ENCODE results near the gene OR3A1.

- PRO-cap = no peak
Observed at GRCh38 chr17:2686803-2687272, 24.7 kb downstream of the CLUH start.

DNA sequence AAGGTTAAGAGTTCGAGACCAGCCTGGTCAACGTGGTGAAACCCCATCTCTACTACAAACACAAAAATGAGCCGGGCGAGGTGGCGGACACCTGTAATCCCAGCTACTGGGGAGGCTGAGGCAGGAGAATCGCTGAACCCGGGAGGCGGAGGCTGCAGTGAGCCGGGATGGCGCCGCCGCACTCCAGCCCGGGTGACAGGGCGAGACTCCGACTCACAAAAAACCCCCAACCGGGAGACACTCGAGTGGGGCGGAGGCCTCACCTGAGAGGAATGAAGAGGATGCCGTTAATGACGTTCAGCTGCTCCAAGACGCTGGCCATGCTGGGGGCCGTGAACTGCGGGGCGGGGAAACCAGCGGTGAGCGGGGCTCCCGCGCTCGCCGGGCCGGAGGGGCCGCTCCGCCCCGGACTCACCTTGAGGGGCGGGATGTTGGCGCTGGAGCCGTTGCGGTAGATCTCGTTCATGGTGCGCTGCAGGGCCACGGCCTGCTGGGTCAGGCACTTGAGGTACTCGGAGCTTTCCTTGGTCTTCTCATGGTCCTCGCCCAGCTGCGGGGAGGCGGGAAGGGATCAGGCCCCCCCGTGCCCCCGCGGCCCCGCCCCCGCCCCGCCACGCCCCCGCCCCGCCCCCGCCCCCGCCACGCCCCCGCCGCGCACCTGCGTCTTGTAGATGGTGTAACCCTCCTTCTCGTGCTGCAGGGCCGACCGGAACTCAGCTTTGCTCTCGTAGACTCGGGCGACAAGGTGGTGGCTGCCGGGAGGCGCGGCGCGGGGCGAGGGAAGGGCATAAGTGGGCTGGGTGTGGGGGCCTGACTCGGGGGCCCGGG, 20.0 kb downstream of the CLUH start:
- PRO-cap = no peak

DNA sequence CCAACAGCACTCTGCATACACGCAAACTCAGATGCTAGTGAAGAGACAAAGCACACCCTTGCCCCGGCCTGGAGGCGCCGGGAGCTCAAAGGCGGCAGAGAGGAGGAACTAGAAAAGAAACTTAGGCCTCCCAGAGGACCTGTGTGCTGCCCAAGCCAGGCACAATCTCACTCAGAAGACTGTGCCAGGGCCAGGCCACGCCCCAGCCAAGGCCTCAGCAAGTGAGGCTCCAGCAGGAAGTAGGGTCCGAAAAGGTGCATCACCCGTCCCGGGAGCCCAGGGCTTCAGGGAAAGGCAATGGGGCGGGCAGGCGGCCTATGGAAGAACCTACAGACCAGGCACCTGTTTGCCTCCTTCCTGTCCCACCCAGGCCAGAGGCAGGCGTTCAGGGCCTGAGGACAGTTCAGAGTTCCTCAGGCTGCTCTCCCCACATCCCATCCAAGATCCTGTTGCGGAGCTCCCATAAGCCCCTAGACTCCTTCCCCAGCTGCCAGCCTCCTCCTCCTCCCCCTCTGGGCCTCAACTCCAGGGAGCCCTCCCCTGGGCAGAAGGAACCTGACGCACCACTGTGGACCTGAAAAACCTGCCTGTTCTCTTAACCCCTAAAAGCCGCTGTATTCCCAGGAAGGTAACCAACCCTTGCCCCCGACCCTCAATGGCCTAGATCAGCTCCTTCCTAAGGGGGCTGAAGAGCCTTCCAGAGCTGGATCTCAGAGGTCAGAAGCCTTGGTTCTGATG, 2.4 kb downstream of the CLUH start:
- PRO-cap = bidirectional peak, plus-strand start at position 287 of the sequence, minus-strand start at position 169 of the sequence

DNA sequence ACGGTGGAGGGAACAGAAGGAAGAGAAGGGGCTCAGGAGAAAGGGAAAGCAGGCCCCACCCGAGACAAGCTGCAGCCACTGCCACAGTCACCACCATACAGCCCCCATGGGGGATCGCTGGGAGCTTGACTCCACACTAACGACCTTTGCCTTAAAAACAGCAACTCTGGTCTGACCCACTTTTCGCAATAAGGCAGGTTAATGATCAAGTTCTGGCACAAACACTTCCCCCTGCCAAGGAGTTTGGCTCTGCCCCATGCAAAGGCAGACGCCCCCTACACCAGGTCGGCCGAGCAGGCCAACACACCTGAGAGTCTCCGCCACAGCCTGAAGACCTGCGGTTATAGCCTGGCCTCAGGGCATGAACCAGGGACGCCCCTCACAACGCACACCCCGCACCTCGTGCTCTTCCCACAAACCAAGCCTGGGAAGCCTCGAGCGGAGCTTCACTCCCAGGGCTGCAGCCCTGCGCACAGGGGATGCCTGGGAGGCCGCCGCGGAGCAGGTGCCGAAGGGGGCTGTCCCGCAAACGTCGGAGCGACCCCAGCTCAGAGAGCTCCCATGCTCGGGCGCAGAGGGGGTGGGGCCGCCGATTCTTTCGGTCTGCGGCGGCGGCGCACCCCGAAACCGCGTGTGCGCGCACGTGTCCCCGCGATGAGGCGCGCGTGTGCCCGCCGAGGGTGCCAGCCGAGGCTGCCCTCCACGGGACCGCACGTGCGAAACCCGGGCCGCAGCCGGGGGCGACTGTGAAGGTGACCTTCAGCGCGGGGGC, 724 bp downstream of the CLUH start:
- PRO-cap = no peak

- PRO-cap = no peak
Observed at GRCh38 chr17:2813974-2815485, 18.3 kb downstream of the RAP1GAP2 start.

GRCh38 chr17:2847375-2848242, 51.4 kb downstream of the RAP1GAP2 start:
- PRO-cap = no peak

- PRO-cap = no peak
Observed at GRCh38 chr17:2852671-2853270, 56.5 kb downstream of the RAP1GAP2 start.

- PRO-cap = no peak
Observed at GRCh38 chr17:2854744-2855058, 58.5 kb downstream of the RAP1GAP2 start.

DNA sequence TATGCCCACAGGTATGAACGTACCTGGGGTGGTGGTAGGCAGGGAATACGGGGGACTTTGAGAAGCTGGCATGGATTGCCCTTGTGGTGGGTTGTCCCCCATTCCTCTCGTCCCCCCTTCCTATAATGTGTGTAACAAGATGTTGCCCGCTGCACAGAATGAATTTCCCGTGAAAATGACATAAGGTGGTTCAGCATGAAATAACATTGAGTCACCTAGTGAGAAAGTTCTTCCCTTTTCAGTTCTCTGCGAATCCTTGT, 58.8 kb downstream of the RAP1GAP2 start:
- PRO-cap = no peak

DNA sequence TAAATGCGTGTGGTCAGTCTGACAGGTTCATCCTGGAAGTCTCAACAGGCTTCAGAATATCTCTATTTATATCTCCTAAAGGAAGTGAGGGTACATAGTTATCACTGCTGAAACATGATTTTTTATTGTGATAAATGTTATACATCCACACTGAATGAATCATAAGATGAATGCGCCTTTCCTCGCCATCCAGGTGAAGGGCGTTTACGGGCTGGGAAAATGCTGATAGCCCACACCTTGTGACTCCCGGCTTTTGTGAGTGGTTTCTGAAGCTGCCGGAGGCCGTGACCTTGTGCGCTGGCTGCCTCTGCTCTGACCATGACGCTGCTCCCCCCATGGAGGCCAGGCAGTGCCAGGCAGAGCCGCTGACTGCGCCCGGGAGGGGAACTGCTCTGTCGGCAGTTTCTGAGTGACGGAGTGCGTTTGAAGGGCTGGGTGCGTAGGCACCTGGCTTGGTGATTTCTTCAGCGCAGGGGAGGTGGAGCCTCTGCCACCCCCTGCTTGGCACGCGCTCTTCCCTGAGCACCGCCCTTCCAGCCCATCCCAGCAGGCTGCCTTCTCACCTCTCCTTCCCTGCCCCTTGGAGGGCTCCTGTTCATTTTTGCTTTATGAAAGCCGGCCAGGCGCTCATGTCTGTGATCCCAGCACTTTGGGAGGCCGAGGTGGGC, 97.3 kb downstream of the RAP1GAP2 start:
- PRO-cap = unidirectional peak, minus-strand start at position 419 of the sequence

GRCh38 chr17:2894678-2895191, 98.5 kb downstream of the RAP1GAP2 start:
- PRO-cap = no peak

- PRO-cap = no peak
Observed at GRCh38 chr17:2949508-2950031, 113.8 kb downstream of the OR1D5 start.

DNA sequence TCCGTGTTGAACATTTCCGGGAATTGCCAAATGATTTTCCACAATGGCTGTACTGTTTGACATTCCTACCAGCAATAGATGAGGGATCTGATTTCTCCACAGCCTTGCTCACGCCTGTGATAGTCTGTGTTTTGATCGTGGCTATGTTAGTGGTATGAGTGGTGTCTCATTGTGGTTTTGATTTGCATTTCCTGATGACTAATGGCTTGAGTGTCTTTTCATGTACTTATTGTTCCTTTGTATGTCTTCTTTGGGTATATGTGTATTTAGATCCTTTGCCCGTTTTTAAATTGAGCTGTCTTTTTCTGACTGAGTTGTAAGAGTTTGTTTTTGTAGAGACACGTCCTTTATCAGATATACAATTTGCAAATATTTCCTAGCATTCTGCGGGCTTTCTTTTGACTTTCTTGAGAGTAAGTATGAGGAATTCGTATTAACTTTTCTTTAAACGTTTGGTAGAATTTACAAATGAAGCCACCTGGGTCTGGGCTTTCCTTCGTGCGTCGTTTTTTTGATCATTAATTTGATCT, 108.2 kb downstream of the OR1D5 start:
- PRO-cap = no peak

DNA sequence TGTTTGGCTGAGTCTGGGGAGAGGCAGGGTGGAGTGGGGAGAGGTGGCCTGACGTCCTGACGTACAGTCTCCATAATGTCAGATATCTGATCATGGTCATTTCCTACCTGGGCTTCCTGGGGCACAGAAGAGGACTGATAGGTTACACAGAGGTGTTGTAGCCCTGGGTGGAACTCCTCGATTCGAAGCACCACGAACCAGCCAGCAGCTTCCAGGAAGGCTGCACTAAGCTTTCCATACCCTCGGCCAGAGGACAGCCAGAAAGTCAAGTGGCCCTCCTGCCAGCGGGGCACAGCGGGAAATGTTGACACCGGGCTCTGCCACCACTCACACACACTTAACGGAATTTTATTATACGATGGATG, 34.0 kb downstream of the OR1D5 start:
- PRO-cap = no peak

GRCh38 chr17:3030136-3030654, 33.2 kb downstream of the OR1D5 start:
- PRO-cap = no peak

DNA sequence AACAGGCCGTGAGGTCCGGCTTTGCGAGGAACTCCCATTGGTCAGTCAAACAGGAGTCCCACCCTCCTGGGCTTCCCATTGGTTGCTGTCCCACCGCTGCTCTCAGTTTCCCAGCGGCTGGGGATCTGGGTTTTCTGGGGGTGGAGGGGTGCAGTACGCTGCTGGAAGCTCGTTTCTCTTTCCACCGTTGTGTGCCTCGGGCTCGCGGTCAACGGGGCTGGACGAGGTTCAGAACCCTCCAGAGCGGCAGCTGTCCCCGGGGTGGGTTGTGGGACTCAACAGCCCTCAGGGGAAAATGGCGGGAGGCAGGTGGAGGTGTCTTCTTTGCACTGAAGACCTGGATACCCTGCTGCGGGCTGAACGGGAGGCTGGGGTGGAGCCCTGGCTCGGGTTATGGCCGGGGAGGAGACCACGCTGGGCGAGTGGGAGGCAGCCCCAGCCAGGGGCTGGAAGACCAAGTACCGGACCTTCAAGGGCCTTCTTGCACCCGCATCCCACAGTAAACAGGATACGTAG, 14.3 kb downstream of the OR1D5 start:
- PRO-cap = bidirectional peak, plus-strand start at position 135 of the sequence, minus-strand start outside the sequence

GRCh38 chr17:3298134-3298659, at the start of gene OR3A1:
OR3A1 (minus strand) TSS chr17:3298360.
- PRO-cap = no peak

DNA sequence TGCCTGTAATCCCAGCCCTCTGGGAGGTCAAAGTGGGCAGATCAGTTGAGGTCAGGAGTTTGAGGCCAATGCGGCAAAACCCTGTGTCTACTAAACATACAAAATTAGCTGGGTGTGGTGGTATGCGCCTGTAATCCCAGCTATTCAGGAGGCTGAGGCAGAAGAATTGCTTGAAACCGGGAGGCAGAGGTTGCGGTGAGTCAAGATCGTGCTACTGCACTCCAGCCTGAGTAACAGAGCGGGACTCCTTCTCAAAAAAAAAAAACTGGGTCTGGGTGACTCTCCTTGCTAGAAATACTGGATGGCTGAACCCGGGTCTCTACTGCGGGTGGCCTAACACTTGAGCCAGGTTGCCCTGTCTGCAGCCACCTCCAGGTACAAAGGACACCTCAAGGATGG, 10.9 kb downstream of the TRPV3 start:
- PRO-cap = no peak

- PRO-cap = no peak
Observed at GRCh38 chr17:3556833-3557241, 775 bp downstream of the TRPV3 start.

- PRO-cap = unidirectional peak, plus-strand start at chr17:3665517
Observed at GRCh38 chr17:3665090-3665665, 3.2 kb downstream of the TAX1BP3 start.